ReNcell CX (cell line): ENCODE results near the genes PPP1R37, NKPD1, EXOC3L2, PPP1R13L, GIPR and SIX5.

DNA sequence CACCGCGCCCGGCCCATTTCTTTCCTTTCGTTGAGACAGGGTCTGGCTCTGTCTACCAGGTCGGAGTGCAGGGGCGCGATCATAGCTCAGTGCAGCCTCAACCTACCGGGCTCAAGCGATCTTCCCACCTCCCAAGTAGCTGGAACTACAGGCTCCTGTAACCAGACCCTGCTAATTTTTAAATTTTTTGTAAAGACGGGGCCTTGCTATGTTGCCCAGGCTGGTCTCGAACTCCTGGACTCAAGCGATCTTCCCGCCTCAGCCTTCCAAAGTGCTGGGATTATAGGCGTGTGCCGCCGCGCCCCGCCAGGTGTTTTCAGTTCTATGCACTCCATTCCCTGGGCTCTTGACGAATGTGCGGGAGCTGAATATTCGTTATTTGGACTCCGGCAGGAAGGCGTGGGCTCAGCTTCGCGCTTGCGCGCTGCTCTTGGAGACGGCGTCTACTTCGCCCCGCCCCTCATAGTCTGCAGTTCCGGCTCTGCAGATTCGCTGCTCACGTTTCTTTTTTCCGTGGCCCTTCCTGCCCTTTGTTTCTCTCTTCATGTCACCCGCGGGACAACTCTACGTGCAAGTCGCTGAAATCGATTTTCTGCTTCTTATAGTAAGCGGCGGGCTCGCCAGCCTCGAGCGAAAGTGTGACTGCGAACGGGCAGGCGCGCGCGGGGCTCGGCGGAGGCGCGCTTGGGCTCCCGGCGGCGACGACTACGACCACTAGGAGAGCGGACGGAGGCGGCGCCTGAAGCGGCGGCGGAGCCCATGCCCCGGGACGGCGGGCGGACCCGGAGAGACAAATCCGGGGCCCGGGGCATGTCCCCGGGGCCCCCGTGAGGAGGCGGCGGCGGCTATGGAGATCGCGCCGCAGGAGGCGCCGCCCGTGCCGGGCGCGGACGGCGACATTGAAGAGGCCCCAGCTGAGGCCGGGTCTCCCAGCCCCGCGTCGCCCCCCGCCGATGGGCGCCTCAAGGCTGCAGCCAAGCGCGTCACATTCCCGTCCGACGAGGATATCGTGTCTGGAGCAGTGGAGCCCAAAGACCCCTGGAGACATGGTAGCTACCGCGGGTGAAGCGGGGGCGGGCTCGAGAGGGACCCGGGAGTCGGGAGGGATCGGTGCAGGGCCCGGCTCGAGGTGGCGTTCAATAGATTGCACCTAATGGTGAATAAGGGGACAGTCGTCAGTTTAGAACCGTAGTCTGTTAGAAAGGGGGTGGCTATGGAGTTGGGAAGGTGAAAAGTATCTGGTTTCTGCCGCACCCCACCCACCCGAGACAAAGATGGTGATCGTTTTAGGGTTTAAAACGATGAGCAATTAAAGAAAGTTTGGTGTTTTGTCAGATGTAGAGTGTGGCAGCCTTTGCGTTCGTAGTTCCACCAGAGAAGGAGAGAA lies at the start of gene PPP1R37:
PPP1R37 (plus strand) TSS at position 701 of the 1,387 bp plus-strand sequence.
- PRO-cap, result bidirectional peak, plus-strand start at position 720 of the sequence, minus-strand start at position 349 of the sequence

DNA sequence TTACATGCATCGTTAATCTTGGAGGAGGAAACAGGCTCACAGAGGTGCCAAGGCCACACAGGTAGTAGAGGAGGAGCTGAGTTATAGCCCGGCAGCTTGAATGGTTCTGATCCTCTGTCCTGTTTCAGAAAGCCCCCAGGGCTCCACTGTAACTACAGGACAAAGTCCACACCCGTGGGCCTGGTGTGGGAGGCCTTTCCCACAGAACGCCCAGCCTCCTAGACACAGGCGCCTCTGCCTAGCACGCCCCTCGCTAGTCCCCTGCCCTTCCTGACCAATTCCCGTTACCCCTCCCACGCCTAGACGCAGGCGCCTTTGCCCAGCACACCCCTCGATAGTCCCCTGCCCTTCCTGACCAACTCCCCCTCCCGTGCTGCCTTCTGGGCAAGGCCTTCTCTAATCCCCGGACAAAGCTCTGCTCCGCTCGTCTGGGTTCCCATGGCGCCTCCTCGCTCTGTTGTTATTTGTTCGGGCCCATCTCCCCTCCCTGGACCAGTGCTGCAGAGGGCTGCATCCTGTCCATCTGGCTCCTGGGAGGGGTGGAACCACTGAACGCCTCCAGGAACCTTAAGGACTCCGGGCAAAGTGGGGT lies 10.9 kb downstream of the PPP1R37 start:
- PRO-cap, result no peak

GRCh38 chr19:45160698-45161192 lies at the start of gene NKPD1:
NKPD1 (minus strand) TSS chr19:45160982.
- PRO-cap, result no peak

- PRO-cap, result no peak
Measured at GRCh38 chr19:45245079-45245761, at the start of gene EXOC3L2. EXOC3L2 (minus strand) TSS chr19:45245407.

- PRO-cap, result no peak
Measured at GRCh38 chr19:45245918-45246232, 668 bp upstream of the EXOC3L2 start.

GRCh38 chr19:45251377-45252304 lies 570 bp downstream of the MARK4 start:
- PRO-cap, result no peak

GRCh38 chr19:45323460-45324237 lies 974 bp upstream of the CKM start:
- PRO-cap, result no peak

DNA sequence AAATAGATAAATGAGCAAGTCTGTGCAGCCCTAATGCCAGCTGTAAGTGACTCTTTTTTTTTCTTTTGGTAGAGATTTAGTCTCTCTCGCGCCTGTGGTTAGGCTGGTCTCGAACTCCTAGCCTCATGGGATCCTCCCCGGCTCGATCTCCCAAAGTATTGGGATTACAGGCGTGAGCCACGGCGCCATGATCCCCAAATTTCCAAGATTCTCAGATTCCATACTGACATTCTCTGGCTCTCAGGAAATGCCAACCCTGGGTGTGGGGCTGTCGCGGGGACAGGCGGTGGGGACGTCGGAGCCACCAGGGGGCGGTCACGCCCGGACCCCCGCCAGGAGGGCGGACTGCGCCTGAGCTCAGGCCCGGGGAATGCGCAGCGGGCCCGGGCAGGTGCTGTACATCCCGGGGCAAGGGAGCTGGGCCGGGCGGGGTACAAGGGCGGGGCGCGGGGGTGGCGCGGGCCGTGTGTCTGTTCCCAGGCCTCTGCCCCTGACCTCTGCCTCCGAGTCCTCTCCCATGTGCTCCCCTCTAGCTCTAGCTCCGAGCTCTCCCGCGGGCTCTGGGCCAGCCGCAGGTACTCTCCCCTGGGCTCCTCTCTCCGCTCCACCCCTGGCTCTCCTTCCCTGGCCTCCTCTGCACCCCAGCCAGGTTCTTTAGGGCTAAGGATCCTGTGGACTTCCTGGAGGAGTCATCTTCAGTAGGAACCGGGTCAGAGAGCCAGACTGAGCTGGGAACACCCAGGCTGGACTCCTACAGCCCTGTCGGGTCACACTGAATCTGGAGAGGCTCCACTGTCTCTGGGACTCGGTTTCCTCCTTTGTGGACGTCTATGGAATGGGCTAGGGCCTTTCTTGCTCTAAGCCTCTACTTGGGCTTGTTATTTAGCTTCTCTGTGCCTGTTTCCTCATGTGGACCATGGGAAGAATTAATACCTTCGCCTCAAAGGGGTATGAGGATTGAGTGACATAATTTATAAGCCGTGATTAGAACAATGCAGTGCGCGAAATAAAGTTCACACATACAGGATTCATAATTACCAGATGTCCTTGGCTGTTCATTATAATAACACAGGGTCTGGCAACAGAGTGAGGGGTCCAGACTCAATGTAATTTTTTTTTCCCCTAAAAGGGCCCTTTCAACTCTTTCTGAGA lies 2.3 kb downstream of the PPP1R13L start:
- PRO-cap, result no peak

DNA sequence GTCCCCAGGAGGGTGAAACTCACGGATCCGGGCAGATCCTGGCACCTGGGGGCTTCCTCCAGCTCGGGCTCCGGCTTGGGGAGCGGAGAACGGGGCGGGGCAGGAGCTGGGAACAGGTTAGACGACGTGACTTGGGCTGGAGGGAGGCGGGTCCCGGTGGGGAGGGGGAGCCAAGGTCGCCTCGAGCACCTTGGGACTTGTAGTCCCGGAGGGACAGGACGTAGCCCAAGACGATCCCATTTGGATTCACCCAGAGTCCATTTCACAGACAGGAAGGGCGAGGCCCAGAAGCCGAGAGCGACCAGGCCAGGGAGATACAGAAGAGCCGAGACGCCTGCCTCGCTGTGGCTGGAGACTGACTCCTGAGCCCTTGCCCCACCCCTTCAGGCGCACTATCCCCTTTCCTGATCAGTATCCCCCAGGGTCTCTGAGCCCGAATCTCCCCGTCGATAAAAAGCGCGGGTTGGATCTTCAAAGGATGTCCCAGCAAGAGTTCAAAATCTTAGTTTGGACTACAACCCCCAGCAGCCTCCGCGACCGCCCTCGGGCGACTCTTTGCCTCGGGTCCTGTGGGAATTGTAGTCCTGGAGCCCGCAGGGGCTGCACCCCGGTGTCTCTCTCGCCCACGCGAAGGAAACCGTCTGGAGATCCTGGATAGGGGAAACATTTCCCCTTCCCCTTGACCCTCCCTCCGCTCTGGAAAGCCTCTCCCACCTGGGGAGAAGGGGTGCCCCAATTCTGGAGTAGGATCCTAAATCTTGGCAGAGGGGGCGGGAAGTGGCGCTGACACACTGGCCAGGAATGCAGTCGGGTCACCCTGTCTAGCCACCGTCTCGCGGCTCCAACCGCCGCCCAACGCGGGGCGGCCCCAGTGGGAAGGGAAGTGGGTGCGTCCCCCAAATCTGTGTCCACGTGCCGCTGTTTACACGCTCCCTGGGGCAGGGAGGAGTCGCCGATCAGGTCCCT lies at the start of gene PPP1R13L:
PPP1R13L (minus strand) TSS at position 94 of the 966 bp plus-strand sequence.
- PRO-cap, result no peak

- PRO-cap, result bidirectional peak, plus-strand start at chr19:45428826, minus-strand start at chr19:45428758
Measured at GRCh38 chr19:45428104-45429130, 4.7 kb upstream of the ERCC1 start.

DNA sequence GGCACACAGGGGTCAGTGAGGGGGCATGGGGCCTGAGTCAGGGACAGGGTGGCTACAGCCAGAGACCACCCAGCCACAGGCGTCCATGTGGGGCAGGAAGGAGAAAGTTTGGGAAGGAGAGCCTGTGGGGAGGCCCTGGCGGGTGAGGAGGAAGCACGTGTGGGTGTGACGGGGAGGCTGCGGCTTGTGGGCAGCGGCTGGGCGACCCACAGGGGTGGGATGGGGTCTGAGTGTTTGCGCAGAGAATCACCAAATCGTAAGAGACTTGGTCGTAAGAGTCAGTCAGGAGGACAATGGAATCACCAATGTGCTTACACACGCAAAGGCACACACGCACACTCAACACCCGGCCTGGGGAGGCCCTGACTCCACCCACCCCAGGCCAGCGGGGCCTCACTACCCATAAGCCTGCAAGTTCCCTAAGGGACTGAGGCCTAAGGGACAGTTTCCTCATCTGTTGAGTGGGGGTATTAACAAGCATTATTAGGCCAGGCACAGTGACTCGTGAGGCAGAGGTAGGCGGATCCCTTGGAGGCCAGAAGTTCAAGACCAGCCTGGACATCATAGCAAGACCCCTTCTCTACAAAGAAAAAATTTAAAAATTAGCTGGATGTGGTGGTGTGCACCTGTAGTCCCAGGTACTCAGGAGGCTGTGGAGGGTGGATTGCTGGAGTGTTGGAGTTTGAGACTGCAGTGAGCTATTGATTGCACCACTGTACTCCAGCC lies 11.6 kb upstream of the FOSB start:
- PRO-cap, result no peak

GRCh38 chr19:45469370-45469576 lies 1.5 kb downstream of the FOSB start:
- PRO-cap, result bidirectional peak, plus-strand start at chr19:45469476, minus-strand start at chr19:45469215

DNA sequence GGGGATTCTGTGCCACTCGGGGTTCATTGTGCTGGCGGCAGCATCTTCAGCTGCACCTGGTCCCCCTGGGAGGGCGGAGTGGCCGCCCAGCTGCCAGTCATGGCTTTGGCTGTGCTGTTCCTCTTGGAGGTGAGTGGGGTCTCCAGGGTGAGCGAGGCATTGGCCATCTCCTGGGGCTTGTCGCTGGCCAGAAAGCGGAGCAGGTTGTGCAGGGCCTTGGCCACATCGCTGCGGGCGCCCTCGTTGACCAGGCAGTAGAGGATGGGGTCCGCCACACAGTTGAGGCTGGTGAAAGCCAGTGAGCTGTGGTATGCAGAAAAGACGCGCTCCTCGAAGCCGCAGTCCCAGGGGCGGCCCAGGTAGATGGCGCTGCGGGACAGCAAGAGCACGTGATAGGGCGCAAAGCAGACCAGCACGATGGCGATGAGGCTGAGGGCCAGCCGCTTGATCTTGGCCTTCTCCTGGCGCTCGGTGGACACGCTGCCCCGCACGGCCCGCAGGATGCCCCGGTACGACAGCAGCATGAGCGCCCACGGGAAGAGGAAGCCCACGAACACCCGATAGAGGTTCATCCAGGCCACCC lies 6.2 kb upstream of the OPA3 start:
- PRO-cap, result no peak

- PRO-cap, result no peak
Measured at GRCh38 chr19:45609319-45609814, 7.4 kb upstream of the GPR4 start.

- PRO-cap, result bidirectional peak, plus-strand start at chr19:45643839, minus-strand start at chr19:45643695
Measured at GRCh38 chr19:45643414-45644071, 4.3 kb upstream of the EML2 start.

DNA sequence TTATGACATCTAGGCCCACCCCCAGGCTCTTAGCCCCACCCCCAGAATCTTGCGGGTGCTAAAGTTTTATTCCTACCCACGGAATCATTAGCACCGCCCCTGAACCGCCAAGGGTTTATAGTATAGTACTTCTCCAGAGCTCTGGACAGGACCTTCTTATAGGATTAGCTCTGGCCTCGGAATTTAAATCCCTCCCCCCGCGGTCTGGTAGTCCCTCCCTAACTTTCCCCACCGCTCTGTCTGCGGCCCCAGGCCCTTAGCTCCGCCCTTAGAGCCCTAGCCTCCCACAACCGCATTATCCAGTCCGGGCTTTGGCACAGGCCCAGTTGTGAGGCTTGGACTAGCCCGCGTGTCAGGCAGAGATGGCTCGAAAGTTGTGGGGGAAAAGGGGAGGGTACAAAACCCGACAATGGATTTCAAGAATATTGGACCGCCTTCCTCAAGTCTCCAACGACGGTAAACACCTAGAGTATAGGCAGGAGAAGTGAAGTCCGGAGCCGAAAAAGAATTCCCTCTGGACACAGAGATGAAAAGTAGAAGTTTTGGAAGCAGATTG lies 6.8 kb upstream of the EML2 start:
- PRO-cap, result no peak

GRCh38 chr19:45667488-45668391 lies at the start of gene GIPR:
GIPR (plus strand) TSS chr19:45668221.
- PRO-cap, result bidirectional peak, plus-strand start at chr19:45668227, minus-strand start at chr19:45668122

DNA sequence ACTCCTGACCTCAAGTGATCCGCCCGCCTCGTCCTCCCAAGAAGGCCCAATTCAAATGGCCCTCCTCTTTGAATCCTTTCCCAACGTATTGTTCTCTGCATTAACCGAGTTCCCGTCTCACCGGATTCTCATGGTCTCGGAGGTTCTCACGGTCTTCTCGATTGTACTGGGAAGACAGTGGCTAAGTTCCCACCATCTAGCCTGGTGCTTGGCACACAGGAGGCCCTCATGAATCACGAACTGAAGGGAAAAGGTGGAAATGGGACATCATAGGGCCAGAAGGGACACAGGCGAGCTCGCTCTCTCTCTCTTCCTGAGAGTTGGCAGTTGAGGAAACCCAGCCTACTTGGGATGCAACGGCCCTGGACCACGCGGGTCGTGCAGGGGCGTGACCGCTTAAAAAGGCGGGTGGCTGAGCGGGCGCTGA lies 412 bp upstream of the MEIOSIN start:
- PRO-cap, result no peak

DNA sequence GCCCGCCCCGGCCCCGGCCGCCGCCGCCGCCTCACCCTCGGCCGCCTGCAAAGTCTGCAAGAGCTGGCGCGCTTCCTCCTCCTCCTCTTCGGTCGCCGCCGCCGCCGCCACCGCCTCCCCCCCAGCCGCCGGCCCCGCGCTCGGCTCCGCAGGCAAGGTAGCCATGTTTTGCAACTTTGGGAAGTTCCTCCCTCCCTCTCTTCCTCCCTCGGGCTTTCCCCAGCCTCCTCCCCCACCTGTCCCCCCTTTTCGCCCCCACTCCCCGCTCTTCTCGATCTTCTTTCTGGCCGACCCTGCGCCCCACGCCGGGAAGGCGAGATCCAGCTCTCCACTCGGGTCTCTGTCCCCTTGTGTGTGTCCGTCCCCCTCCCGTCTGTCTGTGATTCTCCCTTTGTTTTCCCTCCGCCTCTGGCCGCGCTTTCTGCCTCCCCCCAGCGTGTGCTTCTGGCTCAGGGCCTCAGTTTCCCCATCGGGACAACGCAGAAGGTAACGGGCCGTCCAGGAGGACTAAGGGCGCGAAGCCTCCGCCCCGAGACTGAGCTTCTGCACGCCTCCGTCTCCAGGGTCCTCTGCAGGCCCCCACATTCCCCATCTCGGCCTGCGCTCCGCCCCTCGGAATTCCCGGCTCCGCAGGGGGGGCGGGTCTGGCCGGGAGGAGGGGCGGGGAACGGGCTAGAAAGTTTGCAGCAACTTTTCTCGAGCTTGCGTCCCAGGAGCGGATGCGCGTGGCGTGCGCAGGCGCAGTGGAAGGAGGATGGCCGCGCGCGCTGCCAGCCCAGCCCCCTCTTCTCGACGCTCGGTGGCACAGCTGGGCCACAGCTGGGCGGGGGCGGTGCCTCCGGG lies at the start of gene SIX5:
SIX5 (minus strand) TSS at position 573 of the 843 bp plus-strand sequence.
- PRO-cap, result bidirectional peak, plus-strand start at position 231 of the sequence, minus-strand start at position 52 of the sequence; bidirectional peak, plus-strand start outside the sequence, minus-strand start at position 531 of the sequence

DNA sequence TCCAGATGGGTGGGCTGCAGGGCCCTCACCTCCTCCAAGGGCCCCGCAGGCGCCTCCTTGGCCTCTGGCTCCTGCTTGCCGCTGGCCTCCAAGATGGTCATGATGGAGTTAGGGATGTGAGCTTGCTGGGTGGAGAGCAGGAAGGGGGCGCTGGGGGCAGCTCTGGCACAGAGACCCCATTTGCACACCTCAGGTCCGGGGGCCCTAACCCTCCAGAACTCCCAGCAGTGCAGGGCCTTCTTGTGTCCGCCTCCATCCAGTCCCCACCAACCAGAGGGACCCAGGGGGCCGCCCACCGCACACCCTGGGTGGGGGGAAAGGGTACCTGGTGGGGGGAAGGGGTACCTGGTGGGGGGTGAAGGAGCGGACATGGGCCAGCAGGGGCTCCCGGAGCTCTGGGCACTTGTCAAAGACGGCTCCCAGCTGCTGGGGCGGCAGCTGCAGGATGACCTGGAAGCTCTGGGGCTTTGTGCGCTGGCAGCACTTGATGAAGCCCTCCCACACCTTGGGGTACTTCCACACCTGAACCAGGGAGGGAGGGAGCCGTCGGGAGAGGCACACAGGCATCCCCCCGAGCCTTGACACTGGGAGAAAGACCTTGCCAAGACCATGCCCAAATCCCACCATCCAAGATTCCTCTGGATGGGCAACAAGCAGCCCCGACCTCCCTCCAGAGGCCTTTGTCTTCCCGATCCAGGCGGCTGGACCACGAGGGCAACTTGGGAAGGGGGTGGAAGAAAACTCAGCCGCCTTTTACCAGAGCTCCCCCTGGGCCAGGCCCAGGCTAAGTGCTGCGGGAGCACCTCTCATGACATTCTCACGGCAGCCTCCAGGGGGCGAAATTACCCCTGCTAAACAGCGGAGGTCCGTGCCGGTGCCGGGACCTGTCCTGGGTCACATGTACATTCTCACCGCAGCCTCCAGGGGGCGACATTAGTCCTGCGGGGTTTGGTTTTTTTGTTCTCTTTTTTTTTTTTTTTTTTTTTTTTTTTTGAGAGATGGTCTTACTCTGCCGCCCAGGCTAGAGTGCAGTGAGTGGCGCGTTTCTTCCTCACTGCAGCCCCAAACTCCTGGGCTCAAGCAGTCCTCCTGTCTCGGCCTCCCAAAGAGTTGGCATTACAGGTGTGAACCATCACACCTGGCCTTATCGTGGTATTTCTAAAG lies 1.7 kb upstream of the RSPH6A start:
- PRO-cap, result no peak